ENCODE measurements around a stretch of chr3.

DNA sequence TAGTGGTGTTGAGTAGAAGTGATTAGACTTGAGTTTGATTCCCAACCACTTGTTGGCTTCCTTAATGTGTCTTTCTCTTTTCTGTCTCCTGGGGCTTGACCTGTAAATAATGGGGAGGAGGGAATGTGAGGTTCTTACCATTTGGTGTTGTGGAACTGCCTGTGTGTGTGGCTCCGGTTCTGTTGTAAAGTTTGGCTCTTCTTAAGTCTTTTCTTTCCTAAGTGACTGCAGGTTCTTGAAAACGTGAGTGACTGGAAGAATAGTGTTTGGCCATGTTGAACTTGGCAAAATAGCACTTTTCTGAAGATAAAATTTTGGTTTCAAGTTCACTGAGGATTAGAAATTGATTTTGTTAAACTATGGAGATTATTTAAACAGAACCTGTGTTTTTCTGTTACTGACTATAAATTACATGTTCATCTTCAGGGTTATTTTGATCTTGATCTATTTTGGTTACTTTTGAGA, 2.8 kb downstream of the CDV3 start:
- PRO-cap, 3 experiments: no peak in any of the 3 experiments

GRCh38 chr3:133583851-133584194, 10.3 kb downstream of the CDV3 start:
- PRO-cap, 3 experiments: no peak in any of the 3 experiments

DNA sequence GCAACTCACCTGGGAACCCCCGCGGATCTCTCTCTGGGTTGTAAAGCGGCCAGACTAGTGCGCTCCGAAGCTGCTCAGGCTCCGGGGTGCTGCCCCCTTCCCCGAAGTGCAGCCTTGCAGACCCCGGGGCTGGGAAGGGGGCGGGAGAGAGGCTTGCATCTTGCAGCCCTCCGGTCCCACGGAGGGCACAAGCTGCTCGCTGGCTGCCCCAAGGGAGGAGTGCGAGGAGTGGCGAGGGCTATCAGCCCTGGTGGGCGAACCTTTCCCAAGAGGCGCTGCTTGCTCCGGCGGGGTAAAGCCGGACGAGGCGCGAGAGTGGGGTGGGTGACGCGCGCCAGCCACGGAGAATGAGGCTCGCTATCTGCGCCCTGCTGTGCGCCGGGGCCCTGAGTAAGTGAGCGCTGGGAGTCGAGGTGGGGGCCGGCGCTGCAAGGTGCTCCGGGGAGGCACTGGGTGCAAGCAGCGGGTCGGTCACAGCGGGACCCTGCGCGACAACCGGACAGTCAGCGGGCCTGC, 12.6 kb upstream of the TOPBP1 start:
- PRO-cap, 3 experiments: no peak in any of the 3 experiments

GRCh38 chr3:133756736-133757072, 10.5 kb downstream of the TF start:
- PRO-cap, 3 experiments: no peak in any of the 3 experiments

DNA sequence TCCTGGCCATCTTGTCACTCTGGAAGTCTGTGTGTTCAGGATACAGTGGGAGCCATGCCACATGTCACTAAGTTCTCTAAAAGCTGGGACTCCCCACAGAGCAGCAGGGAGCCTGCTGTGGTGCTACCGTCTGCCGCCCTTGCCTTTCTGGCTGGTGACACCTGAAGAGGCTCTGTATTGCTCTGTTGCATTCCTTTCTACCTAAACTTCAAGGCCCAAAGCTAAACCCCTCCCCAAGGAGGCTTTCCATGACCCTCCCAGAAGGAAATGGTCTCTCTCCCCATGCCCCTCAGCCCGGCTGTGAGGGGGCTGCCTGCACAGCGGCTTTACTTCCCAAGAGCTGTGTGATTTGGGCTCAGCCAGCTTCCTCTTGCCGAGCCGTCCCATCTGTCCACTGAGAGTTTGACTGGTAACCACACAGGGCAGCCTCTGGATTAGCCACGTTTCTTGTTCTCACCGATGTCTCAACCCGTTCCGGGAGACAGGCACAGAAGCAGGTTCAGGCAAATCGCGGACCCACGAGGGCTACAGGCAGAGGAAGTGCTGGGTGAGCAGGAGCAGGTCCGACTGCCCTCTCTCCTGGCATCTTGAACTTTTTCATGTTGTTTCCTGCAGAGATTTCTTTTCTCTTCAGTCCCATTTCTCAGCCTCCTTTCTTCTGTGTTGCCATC, 11.0 kb downstream of the TF start:
- PRO-cap, 3 experiments: no peak in any of the 3 experiments

GRCh38 chr3:133758999-133759552, 12.9 kb downstream of the TF start:
- PRO-cap, 3 experiments: no peak in any of the 3 experiments

- PRO-cap, 3 experiments: no peak in any of the 3 experiments
Observed at GRCh38 chr3:133774697-133775376, 28.6 kb downstream of the TF start.

GRCh38 chr3:133957113-133957674, 61.5 kb upstream of the RAB6B start:
- PRO-cap, 3 experiments: no peak in any of the 3 experiments

GRCh38 chr3:133992443-133992802, 37.3 kb downstream of the SLCO2A1 start:
- PRO-cap, 3 experiments: no peak in any of the 3 experiments

DNA sequence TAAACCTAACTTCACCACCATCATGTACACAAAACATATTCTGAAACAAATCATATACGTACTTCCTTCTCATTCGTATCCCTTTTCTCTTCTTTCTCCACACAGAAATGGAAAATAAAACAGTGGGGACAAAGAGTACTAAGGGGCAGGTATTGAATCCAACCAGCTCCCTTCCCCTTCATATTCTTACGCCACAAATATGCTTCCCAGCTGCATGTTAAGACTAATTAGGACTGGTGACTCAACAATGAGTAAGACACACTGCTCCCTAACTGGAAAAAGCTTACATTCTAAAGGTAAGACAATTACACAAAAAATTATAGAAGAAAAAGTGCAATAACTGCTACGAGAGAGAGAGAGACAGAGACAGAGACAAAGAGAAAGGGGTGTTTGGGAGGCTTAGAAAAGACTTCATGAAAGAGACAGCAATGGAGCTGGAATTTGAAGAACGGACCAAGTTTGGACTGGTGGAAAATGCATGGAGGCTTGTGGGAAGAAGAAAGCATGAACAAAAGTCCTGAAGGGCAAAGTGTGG, 49.4 kb downstream of the RYK start:
- PRO-cap, 3 experiments: no peak in any of the 3 experiments

GRCh38 chr3:134202498-134202984, 48.1 kb downstream of the RYK start:
- PRO-cap, 3 experiments: no peak in any of the 3 experiments

- PRO-cap, 3 experiments: no peak in any of the 3 experiments
Observed at GRCh38 chr3:134328103-134328563, 46.1 kb downstream of the AMOTL2 start.

GRCh38 chr3:134353944-134354627, 20.2 kb downstream of the AMOTL2 start:
- PRO-cap, 3 experiments: no peak in any of the 3 experiments

DNA sequence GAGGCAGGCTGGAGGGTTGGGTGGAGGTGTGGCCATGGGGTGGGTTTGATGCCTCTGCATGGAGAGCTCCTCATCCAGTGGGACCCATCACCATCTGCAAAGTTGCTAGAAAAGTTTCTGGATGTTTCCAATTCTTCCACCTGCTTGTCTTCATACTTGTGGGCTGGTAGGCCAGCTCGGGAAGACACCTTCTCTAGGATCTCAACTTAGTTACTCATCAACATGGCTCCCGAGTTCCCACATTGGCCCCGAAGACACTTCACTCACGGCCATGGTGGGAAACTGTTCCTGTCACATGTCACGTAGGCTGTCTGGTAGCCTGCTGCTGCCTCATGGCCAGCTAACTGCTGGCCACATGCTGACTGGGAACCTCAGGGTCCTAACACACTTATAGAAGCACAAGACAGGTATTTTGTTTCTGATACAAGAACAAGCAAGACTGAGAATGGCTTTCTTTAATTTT, 19.3 kb downstream of the AMOTL2 start:
- PRO-cap, 3 experiments: no peak in any of the 3 experiments

GRCh38 chr3:134486892-134487094, 936 bp downstream of the CEP63 start:
- PRO-cap, 3 experiments: no peak in any of the 3 experiments

DNA sequence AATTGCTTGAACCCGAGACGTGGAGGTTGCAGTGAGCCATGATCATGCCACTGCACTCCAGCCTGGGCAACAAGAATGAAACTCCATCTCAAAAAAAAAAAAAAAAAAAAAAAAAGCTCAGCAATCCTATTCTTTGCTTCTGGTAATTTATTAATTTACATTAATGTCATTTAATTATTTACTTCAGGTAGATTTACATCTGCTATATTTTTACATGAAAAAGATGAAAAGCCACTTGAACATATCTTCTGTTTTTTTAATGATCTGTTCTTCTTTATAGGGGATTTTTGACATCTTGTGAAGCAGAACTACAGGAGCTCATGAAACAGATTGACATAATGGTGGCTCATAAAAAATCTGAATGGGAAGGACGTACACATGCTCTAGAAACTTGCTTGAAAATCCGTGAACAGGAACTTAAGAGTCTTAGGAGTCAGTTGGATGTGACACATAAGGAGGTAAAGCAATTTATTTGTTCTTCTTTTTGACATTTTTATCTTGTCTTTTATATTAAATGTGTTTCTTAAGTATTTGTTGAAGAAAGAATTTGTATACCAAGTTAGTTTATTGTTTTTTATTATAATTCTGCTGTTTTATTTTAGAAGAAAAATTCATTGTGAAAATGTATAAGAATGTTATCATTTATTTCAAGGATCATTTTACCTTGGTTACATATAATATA, 21.1 kb downstream of the CEP63 start:
- PRO-cap, 3 experiments: no peak in any of the 3 experiments

GRCh38 chr3:134535470-134535789, 49.6 kb downstream of the CEP63 start:
- PRO-cap, 3 experiments: no peak in any of the 3 experiments

DNA sequence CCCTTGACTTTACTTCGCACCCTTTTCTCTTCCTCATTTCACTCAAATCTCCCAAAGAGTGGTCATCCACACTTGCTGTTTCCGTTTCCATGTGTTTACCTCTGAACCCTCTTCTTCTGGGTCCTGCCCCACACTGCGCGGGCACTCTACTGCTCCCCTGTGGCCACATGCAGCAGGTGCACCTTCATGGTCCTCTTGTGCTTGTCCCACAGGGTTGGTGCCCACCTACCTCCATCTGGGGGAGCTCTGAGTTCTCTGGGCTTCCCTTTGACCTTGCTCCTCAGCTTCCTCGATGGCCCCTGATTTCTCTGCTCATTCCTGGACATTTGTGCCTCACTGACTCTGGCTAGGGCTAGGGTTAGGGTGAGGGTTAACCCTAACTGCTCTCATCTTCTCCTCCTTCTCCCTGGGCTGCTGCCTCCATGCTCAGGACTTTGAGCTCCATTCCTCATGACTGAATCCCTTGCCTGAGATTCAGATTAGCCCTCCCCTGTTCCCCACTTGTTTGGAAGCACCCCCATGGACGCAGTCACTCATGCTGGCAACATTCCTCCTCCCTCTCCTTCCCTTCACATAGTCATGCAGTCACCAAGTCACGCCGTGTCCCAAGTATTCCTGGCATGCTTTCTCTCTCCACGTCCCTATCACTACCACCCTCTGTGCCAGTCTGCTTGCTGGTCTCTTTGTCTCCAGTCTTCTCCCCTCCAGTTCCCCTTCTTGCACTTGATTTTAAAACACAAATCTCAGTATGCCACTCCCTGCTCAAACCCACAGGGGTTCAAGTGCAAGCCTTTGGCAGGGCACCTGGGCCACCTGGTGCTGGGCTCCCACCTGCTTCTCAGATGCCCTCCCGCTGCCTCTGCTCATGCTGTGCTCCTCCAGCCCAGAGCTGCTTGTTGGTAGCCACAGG, 26.7 kb upstream of the KY start:
- PRO-cap, 3 experiments: no peak in any of the 3 experiments

- PRO-cap, 3 experiments: no peak in any of the 3 experiments
Observed at GRCh38 chr3:136022488-136023131, 57.1 kb downstream of the PPP2R3A start.

DNA sequence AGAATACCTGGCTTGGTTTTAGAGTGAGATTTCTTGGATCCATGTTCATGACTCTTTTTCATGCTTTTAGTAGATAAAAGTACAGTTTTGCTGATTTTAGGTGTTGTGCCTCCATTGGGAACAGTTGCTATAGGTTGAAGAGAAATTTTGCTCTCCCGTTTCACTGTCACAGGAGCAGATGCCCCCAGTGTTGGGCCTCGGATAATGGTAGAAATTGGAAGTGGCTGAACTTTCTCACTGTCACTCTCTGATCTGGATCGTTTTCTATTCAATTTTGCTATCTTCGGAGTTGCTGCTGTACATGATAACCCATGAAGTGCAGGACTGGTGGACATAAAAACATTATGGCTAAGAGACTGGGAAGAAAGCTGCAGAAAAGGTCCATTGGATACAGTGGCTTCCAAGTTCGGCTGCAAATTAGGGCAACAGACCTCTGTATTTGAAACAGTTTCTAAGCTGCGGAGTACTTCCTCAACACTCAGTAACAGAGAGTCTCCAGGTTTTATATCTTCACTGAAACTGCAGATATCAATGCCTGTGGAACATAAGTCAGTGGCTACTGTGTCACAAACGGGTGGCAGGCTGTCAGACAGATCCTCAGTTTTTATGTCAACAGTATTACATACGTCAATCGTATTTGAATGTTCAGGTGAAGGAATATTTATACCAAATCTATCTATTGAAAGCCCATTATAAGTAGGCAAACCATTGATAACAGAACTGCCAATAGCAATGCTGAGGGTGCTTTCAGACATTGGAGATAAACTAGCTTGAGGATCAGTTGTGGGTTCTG, 44.3 kb downstream of the MSL2 start:
- PRO-cap, 3 experiments: no peak in any of the 3 experiments